ENCODE results near the genes POLL, PPRC1 and C10orf95.

GRCh38 chr10:101235986-101237379 is 7.2 kb upstream of the LBX1 start:
- RRBS: 17% methylated on average over 16 of the region's 74 CpGs

- RRBS: 3% methylated on average over 7 of the region's 35 CpGs
These were observed 18.5 kb downstream of the POLL start for GRCh38 chr10:101569332-101570116.

DNA sequence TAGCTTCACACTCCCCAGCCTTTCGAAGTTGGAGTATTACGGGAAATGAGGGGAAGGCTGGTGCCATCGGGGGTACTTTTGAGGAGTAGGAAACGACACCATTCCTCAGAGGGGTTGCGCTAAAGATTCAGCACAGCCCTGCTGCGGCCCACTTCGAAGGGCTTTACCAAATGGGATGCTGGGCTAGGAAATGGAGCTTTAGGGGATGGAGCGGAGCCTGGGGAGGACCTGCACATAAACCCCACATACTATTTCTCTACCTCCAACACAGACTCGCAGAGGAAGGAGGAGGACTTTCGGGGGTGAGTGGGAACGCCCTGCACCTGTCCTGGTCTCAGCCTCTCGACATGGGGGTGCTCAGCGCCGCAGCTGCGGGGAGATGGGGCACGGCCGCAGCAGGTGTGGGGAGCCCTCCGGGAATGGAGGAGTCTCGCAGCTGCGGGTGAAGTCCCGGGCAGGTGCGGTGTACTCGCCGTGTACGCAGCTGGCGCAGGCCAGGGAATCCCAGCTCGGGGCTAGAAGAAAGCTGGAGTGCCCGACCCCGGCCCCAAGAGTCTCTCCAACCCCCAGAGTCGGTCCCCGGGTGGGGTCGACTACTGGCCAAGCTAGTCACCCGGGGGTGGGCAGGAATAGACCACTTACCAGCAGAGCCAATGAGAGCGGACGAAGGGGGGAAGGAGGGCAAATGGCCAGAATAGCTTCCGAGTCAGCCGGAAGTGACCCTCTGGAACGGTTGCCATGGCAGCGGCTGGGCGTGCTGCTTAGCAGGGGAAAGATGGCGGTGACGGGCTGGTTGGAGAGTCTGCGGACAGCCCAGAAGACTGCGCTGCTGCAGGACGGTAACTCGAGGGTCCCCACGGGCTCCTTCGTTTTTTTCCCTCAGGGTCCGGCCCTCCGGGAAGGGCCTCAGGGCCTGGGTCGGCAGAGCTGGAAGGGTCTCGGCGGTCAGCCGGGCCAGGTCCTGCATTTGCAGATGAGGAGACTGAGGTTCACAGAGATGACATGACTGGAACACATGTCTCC is at the start of gene POLL:
TSS of gene POLL (minus strand) at position 696 of the 1,023 bp plus-strand sequence.
- RRBS: 1% methylated on average over 17 of the region's 54 CpGs

- RRBS: no CpG with 5 or more reads among the region's 8 CpGs
These were observed 42.0 kb downstream of the DPCD start for GRCh38 chr10:101630079-101630575.

DNA sequence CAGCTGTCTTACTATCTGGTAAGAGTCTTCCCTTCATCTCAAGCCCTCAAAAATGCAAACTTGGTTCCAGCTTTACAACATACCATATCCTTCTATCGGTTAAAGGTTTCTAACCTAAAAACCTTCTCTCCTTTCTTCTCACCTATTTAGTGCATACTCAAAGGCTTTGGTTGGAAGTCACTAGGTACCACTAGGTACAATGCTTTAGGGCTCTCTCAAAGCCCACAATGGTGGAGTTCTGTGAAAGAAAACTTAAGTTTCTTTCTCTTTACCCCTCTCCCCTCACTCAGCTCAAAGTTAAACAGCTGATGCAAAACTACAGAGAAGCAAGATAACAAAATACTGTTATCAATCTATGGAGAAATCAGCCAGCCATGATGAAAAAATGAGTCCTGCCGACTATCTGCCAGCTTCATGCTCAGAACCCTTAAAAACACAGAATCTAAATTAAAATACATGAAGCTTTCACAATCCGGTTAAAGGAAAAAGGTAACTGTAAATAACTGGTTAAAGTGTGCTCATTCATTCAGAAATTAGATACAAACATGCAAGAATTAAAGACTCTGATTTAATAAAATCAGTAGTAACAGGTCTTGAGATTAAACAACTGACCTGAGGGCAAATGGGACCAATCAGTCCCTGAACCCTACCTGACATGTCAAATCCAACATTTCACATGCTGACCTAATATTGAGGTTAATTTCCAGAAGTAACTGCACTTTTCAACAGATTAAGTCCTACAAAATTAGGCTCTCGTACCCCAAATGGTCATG is 1.7 kb upstream of the NPM3 start:
- RRBS: no CpG with 5 or more reads among the region's 4 CpGs

DNA sequence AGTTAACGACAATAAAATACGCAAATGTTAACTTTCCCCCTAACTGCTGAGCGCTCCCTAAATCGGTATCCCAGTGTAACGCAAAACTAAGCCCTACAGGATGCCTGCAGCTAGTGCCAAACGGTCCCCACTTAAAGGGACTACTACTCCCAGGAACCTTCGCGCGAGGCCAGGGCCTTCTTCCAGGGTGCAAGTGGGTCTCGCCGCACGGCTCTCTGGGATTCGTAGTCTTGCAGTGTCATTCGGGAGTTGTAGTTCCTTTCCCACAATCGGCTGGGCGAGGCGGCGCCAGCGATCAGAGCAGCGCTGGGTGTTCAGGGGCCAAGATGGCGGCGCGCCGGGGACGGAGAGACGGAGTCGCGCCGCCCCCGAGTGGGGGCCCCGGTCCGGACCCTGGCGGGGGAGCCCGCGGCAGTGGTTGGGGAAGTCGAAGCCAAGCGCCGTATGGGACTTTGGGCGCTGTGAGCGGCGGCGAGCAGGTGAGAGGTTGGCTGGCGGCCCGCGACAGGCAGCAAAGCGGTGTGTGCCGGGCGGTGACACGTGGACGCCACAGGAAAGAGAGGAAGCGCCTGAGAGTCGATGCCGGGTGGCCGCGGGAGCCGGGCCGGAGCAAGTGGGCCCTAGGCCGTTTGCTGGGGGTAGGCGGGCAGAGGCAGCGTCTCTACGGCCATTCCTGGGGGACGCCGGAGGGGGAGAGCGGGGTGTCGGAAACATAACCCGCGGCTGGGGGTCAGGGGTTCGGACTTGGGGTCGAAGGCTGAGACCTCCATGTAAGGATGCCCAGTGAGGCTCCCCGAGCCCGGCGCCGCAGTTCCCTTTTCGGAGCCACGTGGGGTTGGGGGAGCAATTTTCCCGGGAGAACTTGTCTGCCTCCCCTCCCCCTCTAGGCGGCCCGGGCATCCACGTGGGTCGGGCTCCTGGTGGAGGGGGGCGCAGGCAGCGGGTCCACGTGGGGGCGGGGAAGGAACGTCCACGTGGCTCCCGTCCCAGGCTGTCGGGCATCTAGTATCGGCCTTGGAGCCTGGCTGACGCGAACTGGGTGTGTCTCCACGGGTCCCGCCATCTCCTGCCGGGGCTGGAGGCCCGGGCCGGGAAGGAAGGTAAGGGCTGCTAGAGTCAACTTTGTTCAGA is at the start of gene PPRC1:
TSS of gene PPRC1 (plus strand) at position 298 of the 1,131 bp plus-strand sequence.
- RRBS: 1% methylated on average over 29 of the region's 96 CpGs

- RRBS: under 1% methylated on average over 10 of the region's 58 CpGs
These were observed 9.2 kb downstream of the PSD start for GRCh38 chr10:102409168-102409970.

GRCh38 chr10:102451275-102452227 is at the start of gene C10orf95:
TSS of gene C10orf95 (minus strand) at chr10:102451543.
- RRBS: 17% methylated on average over 2 of the region's 26 CpGs

- RRBS: no CpG with 5 or more reads among the region's 7 CpGs
These were observed 4.4 kb upstream of the C10orf95 start for GRCh38 chr10:102455625-102456321.

- RRBS: no CpG with 5 or more reads among the region's 12 CpGs
These were observed 22.7 kb upstream of the TRIM8 start for GRCh38 chr10:102621401-102622153.

DNA sequence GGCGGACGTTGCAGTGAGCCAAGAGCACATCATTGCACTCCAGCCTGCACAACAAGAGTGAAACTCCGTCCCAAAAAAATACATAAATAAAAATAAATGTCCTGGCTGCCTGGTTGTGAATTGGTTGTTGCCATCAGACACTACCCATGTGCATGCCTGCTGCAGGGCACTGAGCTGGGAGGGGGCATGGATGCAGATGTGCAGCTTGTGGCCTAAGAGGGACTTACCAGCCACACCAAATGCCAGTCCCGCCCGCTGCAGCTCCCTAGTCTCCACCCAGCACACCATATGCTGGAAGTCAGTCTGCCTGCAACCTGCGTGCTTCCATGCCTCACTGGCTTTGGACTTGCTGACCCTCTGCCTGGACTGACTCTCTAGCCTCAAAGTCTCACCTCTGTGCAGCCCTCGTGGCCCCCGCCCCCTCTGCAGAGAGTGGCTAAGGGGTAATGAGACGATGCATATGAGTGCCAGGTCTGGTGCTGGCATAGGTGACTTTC is 21.5 kb downstream of the TRIM8 start:
- RRBS: no CpG with 5 or more reads among the region's 9 CpGs

- RRBS: no CpG with 5 or more reads among the region's 9 CpGs
These were observed 25.3 kb downstream of the TRIM8 start for GRCh38 chr10:102669392-102670181.

- RRBS: no CpG with 5 or more reads among the region's 8 CpGs
These were observed 30.4 kb downstream of the WBP1L start for GRCh38 chr10:102773898-102774875.

DNA sequence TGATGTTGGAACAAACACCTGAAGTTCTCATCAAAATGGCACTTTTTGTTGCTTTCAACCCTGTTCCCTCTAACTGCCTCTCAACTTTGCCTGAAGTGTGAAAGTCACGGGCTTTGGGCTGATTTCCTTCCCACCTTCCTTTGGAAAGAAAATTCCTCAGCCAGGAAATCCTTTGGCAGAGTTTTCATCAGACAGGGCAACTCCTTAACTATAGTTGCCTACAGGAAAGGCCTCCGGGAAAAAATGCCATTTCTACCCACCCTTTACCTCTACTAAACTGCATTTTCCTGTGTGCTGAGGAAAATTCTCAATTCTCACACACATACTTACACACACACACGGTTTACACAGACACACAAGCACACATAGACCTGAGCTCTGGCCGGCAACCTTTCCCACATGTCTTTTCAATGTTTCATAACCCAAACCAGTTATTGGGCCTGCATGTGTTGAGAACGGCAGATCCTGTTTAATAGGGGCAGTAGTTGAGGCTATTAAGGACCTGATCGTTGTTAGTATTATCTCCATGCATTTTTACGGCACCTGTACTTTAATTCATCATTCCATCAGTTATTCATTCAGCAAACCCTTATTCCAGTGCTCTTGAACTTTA is 36.4 kb downstream of the CYP17A1 start:
- RRBS: no CpG with 5 or more reads among the region's 7 CpGs

DNA sequence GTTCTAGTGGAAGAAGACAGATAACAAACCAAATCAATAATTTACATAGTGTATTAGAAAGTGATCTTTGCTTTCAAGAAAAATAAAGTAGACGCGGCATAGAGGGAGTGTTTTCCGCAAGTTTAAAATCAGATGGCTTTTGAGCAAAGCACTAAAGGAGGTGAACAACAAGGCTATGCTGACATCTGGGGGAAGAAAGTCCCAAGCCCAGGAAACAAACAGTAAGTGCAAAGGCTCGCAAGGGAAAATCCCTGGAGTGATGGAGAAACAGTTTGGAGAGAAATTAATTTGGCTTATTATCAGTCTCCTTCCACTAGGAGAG is 1.9 kb upstream of the CNNM2 start:
- RRBS: no CpG with 5 or more reads among the region's 4 CpGs

GRCh38 chr10:102919139-102919914 is 1.2 kb downstream of the CNNM2 start:
- RRBS: 15% methylated on average over 19 of the region's 54 CpGs

- RRBS: no CpG with 5 or more reads among the region's 7 CpGs
These were observed 115.0 kb downstream of the NT5C2 start for GRCh38 chr10:103078125-103078508.

GRCh38 chr10:103089345-103090162 is 103.5 kb downstream of the NT5C2 start:
- RRBS: no CpG with 5 or more reads among the region's 12 CpGs

GRCh38 chr10:103090399-103090992 is 102.6 kb downstream of the NT5C2 start:
- RRBS: no CpG with 5 or more reads among the region's 5 CpGs

- RRBS: no CpG with 5 or more reads among the region's 3 CpGs
These were observed 24.7 kb downstream of the NT5C2 start for GRCh38 chr10:103168288-103168913.

Data from skeletal muscle cell (primary cell).